SJSA1 (cell line): ENCODE measurements around the genes STK26, USP26 and SLC9A6.

DNA sequence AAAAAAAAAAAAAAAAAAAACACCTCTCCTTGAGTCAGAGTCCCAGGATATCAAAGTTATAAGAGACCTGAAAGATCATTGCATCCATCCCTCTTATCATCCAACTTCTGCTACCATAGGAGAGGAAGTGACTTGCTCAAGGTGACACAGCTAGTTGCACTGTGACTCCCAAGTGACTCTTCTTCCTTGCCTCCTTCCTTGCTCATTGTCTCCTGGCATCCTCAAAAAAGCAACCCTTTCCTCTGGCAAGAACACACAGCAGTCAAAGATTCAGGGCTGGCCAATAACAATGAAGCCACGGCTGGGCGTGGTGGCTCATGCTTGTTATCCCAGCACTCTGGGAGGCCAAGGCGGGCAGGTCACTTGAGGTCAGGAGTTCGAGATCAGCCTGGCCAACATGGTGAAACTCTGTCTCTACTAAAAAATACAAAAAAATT lies 20.8 kb downstream of the ELF4 start:
- RAMPAGE, long total RNA = no peak

- RAMPAGE, long total RNA = no peak
These were observed 10.2 kb downstream of the ELF4 start for GRCh38 chrX:130099987-130100705.

GRCh38 chrX:130750635-130751137 lies 152.3 kb downstream of the ENOX2 start:
- RAMPAGE, long total RNA = no peak

GRCh38 chrX:131812669-131813525 lies 210.2 kb upstream of the STK26 start:
- RAMPAGE, long total RNA = no peak

GRCh38 chrX:132022645-132023423 lies at the start of gene STK26:
TSS of gene STK26 (plus strand) at chrX:132023302.
- RAMPAGE, long total RNA = no peak

GRCh38 chrX:132489215-132490128 lies 634 bp upstream of the MBNL3 start:
- RAMPAGE, long total RNA = no peak

GRCh38 chrX:132648639-132648959 lies 159.8 kb upstream of the MBNL3 start:
- RAMPAGE, long total RNA = no peak

DNA sequence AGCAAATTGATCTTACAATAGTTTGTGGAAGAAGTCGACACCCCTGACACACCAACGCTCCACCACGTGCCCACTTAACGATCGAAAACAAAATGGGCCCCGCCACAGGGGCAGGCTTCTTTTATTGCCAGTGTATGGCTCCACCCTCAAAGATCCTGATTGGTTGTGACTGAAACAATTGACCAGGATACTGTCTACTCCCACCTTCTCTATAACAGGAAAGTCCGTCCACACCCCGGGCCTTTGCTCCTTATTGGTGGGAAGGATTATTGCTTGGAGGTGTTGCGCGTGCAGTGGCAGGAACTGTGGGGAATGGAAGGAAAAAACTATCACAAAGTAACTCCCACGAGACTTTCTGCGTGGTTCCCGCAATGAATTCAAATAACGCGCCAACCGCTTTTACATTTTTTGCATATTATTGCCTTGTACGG lies at the start of gene USP26:
USP26 (minus strand) TSS at position 96 of the 431 bp plus-strand sequence.
- RAMPAGE, long total RNA = no peak

DNA sequence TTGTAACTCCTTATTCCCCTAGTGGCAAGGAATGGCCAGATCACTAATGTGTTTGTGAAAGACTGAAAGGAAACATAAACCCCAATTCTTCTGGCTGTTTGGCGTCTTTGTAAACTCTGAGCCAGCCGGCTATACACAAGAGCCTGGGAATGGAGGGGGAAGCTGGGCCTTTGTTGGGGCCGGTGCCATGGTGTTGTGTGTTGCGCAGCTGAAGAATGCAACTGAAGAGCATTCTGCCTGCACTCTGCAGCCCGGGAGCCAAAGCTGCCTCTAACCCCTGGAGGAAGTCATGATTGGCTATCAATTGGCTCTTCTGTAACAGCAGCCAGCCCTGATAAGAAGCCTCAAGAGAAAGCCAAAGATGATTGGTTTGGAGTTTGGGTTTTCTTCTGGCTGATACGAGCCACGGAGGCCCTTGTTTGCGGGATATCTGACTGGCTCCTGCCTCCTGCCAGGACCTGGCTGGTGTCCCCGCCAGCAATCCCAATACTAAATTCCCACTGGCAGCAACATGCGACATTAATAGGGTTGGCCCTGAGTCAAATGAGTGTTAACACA lies 89.8 kb upstream of the TFDP3 start:
- RAMPAGE, long total RNA = no peak

DNA sequence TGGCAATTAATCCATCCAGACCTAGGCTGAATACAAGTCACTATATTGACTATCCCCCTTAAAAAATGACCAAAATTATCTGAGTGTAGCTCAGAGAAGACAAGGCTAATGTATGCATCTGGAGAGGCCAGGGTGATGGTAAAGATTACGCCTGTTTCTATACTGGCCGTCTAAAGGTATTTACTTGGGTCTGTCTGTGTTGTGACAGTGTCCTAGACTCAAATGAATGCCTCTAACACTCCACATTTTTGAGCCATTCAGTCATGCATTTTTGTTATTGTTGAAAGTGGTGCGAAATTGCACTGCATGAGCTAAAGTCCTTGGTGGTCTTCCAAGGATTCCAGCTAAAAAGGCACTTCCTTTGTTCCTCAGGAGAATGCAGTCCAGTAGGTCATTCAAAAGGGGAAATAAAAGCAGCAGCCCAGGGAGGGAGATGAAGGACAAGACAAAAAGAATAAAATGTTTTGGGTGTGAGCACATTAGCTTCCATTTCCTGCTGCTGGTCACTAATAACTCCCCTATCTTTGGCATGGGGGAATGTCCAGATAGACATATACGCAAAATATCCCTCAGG lies 3.1 kb downstream of the GPC4 start:
- RAMPAGE, long total RNA = no peak

GRCh38 chrX:134173499-134174287 lies 63.3 kb upstream of the CCDC160 start:
- RAMPAGE, long total RNA = no peak

DNA sequence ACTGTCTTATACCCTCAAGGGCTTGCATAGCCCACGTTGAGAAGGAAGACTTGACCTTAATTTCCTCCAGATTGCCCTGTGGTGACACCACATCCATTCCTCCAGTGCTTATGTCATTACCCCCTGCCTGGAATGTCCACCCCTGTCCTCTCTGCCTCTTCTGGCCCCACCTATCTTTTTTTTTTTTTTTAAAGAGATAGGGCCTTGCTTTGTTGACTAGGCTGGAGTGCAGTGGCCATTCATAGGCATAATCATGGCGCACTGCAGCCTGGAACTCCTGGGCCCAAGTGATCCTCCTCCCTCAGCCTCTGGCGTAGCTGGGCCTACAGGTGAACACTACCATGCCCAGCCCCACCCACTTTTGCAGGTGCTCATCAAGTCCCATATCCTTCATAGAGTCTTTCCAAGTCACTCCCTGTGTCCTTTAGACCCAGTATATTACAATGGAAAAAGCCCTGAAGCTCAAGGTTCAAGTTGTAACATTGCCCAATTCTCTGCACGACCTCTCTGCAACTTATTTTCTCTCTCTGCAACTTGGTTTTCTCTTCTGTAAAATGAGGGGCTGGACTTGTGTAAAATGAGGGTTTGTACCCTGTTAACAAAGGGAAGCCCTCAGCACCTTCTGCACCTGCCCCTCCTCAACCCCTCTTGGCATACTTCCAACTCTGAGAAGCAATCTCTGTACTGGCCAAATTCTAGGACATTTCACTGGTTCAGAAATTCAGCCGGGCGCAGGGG lies 77.6 kb downstream of the HPRT1 start:
- RAMPAGE, long total RNA = no peak

DNA sequence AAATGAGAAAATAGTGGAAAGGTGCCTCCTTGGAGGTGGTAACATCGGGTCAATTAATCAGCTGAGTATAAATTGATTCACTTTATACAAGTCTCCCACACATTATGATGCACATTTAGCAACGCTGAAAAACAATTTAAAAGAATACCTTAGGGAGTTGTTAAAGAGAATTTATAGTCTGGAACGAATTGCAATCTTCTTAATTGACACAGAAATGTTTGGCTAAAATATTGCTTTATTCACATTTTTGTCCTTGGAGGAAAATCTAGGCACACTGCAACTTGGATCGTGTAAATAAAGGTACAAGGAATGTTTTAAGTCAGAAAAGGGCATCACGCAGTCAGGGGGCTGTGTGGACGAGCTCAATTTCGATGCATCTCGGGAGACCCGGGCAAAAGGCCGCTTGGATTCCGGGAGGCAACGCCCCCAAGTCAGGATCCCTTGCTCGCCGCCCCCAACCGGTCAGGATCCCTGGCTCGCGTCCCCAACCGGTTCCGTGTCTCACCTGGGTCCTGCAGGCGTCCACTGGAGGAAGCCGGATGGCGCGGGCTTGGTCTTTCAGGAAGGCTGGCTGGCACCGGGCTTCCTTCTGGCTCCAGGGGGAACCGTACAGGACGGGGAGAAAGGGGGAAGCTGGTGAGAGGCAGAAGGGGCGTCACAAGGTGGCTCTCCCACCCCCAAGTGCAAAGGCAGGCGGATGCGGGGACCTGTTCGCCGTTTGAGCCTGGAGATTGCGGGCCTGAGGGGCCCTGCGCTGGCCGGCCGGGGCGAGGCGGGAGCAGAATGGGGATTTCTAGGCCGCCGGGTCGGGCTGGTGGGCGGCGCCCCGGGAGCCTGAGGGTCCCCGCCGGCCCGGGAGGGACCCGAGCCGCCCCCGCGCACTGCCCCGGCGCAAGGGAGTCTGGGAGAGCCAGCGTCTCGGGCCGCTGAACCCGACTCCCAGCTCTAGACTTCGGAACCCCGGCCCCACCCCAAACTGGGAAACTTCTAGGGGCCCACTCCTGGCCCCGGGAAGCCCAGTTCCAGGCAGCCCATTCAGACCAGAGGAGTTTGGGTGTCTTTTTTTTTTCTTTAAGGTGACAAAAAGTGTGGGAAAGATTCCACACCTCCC lies 84.6 kb downstream of the HPRT1 start:
- RAMPAGE, long total RNA = no peak

DNA sequence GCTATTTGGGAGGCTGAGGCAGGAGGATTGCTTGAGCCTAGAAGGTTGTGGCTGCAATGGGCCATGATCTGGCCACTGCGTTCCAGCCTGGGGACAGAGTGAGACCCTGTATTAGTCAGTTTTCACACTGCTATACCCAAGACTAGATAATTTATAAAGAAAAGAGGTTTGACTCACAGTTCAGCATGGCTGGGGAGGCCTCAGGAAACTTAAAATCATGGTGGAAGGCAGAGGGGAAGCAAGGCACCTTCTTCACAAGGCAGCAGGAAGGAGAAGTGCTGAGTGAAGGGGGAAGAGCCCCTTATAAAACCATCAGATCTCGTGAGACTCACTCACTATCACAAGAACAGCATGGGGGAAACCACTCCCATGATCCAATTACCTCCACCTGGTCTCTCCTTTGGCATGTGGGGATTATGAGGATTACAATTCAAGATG lies 31.9 kb upstream of the MOSPD1 start:
- RAMPAGE, long total RNA = no peak

GRCh38 chrX:134991582-134992610 lies 1.1 kb downstream of the SMIM10 start:
- RAMPAGE, long total RNA = no peak

DNA sequence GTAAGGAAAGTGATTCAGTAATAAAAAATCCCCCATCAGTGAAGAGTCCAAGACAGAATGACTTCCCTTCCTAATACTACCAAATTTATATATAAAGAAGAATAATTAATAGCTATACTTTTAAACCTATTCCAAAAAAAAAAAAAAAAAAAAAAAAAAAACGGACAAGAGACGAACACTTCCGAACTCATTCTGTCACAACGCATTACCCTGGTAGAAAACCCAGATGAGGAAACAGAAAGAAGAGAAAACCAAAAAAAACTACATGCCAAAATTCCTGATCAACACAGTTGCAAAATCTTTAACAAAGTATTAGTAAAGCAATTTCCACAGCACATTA lies 5.3 kb downstream of the CT55 start:
- RAMPAGE, long total RNA = no peak

- RAMPAGE, long total RNA = no peak
These were observed 37.6 kb downstream of the ZNF449 start for GRCh38 chrX:135382201-135382686.

DNA sequence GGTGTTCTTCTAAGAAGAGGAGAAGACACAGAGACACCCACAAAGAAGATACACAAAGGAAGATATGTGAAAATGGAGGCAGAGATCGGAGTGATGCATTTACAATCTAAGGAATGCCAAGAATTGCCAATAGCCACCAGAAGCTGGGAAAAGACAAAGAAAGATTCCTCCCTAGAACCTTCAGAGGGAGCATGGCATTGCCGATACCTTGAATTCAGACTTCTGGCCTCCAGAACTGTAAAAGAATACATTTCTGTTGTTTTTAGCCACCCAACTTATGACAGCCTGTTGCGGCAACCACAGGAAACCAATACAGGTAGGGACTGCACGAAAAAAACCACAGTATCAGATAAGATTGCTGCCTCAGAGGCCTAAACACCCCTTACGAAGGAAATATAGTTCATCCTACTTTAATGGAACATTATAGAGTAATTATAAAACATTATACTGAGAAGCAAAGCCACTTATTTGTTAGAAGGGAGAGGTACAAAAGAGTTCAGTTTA lies 37.6 kb upstream of the SMIM10L2A start:
- RAMPAGE, long total RNA = no peak

GRCh38 chrX:135572499-135573099 lies 52.1 kb downstream of the INTS6L start:
- RAMPAGE, long total RNA = no peak

DNA sequence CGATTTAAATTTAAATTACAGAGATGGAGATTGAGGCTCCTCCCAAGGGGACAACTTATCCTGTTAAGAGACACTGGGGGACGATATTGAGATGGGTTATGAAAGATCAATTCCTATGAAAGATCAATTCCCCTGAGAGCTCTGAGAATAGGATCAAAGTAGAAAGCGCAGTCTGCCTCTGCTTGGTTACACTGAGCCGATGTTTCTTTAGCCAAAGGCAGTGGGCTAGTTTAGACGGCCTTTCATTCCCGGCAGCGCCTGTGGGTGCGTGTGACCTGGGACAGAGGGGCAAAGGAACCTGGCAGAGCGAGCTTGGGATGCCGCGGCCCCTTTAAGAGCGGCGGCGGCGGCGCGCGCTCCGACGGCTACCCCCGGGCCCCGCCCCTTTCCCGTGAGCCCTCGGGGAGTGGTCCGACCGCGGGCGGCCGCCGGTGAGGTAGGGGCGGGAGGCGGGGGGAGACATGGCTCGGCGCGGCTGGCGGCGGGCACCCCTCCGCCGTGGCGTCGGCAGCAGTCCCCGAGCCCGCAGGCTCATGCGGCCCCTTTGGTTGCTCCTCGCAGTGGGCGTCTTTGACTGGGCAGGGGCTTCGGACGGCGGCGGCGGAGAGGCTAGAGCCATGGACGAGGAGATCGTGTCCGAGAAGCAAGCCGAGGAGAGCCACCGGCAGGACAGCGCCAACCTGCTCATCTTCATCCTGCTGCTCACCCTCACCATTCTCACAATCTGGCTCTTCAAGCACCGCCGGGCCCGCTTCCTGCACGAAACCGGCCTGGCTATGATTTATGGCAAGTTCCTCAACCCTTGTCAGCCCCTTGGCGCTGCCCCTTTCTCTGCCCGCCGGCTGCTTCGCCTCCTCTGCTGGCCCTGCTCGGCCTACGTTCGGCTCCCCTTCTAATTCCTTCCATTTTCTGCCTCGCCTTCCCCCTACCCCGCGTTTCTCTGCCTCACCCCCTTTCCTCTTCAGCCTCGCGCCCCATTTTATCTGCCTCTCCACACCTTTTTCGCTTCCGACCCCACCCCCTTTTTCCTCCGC lies at the start of gene SLC9A6:
SLC9A6 (plus strand) TSS at position 394 of the 1,034 bp plus-strand sequence.
- RAMPAGE, long total RNA = start-site peak on the plus strand centred at position 428 of the sequence, 69 bp wide, 55 and 20 reads in 2 replicates